Measurements from ENCODE around the gene XRCC3.

DNA sequence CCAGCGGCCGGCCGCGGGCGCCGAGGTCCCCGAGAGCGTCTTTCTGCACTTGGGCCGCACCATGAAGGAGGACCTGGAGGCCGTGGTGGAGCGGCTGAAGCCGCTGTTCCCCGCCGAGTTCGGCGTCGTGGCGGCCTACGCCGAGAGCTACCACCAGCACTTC is 4.0 kb downstream of the TNFAIP2 start:
- PRO-cap = no peak
- RAMPAGE, long total RNA = no peak

DNA sequence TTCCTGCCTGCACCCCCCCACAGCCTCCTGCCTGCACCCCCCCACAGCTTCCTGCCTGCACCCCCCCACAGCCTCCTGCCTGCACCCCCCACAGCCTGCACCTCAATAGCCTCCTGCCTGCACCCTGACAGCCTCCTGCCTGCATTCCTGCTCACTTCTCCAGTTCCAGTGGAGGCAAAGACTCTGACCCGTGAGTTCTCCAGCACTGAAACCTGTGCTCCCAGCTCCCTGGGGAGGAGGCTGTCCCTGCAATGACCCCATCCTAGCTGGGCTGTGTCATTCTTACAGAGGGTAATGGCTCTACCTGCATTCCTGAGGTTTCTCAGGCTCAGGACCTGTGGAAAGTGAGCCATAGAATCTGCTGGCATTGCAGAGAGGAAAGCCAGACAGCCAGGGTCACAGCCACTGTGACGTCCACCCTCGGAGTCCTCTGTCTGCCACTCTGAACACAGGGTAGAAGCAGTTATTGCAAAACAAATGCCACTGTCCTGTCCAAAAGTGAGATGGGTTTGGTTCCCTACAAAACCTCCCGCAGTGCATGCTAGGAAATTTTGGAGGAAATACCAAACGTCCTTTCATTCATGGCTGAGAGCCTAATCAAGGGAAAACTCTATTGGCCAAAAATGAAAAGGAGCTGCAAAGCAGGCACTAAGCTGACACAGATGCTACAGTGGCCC is 37.7 kb downstream of the TNFAIP2 start:
- PRO-cap = no peak
- RAMPAGE, long total RNA = no peak

GRCh38 chr14:103186304-103186895 is 63.1 kb downstream of the TNFAIP2 start:
- PRO-cap = no peak
- RAMPAGE, long total RNA = no peak

GRCh38 chr14:103206753-103207482 is 83.7 kb downstream of the TNFAIP2 start:
- PRO-cap = bidirectional peak, plus-strand start at chr14:103207352, minus-strand start at chr14:103207151
- RAMPAGE, long total RNA = start-site peak on the minus strand at chr14:103207151-103207218, 36 reads

DNA sequence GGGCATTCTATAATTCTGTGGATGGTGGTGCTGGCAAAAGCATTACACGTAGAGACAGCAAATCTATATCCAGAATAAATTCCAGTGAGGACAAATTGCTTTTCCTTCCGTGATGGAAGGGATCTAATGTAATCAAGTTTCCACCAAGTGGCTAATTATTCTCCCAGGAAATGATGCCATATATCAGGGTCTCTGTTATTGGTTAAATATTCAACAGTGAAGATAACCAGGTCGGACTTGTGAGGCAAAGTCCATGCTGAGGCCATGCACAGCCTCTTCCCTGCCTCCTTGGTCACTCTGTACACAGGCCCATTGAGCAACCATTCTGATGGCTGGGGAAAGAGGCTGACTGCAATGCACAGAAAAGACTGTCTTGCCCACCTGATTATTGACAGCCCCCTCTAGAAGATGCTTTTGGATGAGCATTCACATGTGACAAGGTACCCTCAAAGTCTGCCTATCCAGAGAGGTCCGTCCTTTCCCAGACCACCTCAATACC is 90.1 kb downstream of the TNFAIP2 start:
- PRO-cap = no peak
- RAMPAGE, long total RNA = no peak

- PRO-cap = no peak
- RAMPAGE, long total RNA = no peak
These were observed 78.6 kb upstream of the EIF5 start for GRCh38 chr14:103255477-103255855.

DNA sequence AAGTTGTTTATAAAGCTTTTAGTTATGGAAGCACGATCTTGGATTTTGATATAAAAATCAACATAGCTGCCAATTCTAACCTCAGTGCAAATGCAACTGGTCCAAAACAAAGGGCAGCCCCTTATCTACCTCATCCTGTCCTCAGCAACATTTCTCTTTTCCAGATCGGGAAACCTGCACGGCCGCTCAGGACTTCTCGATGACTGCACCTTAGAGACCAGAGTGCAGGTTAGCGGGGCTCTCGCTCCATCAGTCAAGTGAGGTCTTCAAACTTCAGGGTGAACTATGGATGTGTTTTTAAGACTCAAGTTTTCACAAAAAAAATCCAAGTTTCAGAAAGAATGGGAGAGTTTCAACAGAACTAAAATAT is 1.5 kb upstream of the EIF5 start:
- PRO-cap = no peak
- RAMPAGE, long total RNA = no peak

DNA sequence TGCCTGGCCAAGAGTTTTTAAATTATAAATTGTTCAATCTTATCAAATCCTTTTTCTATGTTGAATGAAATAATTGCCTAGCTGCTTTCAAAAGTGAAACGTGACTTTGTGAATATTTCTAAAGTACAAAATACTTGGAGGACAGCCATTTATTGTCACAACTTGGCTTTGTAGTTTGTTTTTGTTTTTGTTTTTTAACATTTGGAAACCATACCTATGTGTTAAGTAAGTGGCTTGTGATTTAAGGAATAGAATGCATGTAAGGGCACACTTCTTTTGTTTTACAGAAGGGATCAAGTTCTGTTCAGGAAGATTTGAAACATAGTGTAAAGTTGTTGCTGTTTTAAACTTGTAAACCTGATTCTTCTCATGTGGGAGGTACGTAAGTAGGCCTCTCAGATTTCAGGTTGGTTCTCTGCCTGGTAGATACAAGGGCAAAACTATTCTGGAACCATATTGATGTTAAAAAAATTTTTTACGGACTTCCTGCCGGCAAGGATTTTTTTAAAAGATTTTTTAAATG is 13.5 kb downstream of the MARK3 start:
- PRO-cap = no peak
- RAMPAGE, long total RNA = no peak

- PRO-cap = no peak
- RAMPAGE, long total RNA = start-site peak on the plus strand at chr14:103408635-103409123, 18 reads
These were observed 23.4 kb downstream of the MARK3 start for GRCh38 chr14:103408441-103409136.

GRCh38 chr14:103462881-103463637 is 59.6 kb downstream of the CKB start:
- PRO-cap = no peak
- RAMPAGE, long total RNA = no peak

- PRO-cap = no peak
- RAMPAGE, long total RNA = start-site peak on the plus strand at chr14:103480554-103480746, 30 reads; start-site peak on the plus strand at chr14:103481055-103481087, 25 reads
These were observed 42.1 kb downstream of the CKB start for GRCh38 chr14:103480230-103481252.

- PRO-cap = no peak
- RAMPAGE, long total RNA = start-site peak on the plus strand at chr14:103488943-103488986, 25 reads; start-site peak on the plus strand at chr14:103489244-103489283, 19 reads; start-site peak on the plus strand at chr14:103489359-103489421, 73 reads
These were observed 33.5 kb downstream of the CKB start for GRCh38 chr14:103488716-103489996.

- PRO-cap = no peak
- RAMPAGE, long total RNA = no peak
These were observed 9.5 kb downstream of the CKB start for GRCh38 chr14:103512925-103513813.

DNA sequence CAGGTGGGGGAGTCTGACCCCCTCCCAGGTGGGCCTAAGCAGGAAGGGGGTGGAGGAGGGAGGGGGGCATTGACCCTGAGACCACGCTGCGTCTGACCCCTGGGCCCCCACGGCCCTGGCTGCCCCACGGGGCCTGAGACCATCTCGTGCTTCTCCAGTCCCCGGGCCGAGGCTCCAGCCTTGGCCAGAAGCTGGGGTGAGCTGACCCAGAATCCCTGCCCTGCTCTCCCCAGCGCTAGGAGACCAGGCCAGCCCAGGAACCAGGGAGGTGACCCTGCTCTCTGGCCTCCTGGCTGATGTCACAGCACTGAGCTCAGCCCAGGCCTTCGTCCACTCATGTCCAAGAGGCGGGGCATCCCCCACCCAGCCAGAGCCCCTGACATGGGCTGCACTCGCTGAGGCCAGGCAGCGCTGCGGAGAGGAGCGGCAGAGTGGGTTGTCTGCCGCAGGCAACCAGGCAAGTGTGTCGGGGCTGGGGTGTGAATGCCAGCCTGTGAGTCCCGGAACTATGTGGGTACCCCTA is 6.2 kb downstream of the TRMT61A start:
- PRO-cap = bidirectional peak, plus-strand start at position 398 of the sequence, minus-strand start at position 301 of the sequence
- RAMPAGE, long total RNA = no peak

DNA sequence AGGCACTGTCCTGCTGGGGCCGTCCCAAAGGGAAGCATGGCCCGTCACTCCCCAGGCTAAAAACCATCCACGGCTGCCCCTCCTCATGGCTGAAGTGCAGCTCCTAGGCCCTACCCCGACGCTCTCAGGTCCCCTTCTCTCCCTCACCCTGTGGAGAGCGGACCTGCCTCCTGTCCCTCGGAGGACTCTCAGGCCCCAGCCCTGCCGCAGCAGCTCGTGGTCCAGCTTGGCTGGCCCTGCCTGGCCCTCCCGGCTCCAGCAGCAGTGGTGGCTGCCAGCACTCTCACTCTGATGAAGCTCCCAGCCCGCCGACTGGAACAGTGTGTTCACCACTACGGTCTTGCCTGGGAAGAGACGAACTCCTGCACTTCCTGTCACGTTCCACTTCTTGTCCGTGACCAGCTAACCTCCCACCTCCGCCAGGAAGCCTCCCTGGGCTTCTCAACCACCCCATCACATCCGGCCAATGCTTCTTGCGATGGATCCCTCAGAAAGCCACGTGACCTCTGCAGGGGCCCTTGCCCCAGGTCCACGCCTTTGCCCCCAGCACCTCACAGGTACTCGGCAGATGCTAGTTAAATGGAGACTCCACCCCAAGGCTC is 11.1 kb downstream of the BAG5 start:
- PRO-cap = bidirectional peak, plus-strand start at position 384 of the sequence, minus-strand start at position 327 of the sequence
- RAMPAGE, long total RNA = no peak

DNA sequence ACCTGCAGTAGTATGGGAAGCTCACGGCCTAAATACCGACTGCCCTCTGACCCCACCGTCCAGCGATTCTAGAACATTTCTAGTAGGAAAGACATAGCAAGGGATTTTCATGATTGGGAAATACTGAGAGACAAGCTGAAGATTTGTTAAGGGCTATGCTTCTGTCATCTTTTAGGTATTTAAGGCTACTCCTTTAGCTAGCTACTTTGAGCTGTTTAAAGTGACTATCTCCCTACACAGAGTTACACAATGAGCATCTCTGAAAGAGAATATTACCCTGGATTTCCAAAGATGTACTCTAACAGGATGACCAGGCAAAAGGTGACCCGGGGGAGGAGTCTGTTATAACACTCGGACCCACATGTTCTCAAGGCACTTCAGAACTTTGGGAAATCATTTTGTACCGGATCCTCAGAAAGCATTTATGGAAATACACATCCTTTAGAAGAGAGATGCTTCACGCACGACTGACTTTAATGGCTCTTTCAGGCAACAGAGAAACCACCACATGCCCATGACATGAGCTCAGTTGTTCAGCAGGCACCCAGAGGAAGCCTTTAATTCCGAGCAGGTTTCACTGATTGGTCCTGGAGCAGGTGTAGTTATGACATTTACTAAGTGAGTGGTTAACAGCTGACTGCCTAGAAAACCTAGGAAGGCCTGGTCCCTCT is 4.2 kb downstream of the BAG5 start:
- PRO-cap = unidirectional peak, plus-strand start at position 396 of the sequence; unidirectional peak, plus-strand start at position 528 of the sequence
- RAMPAGE, long total RNA = no peak

DNA sequence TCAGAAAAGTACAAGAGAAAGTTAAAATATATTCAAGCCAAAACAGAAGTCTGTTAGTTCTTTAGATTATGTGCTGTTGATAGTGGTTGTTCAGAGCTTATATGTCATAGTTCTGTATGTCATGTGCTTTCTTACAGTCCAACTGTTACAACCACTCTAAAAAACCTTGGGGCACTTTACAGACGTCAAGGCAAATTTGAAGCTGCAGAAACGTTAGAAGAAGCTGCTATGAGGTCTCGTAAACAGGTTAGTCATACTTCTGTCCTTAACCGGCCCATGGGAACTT is 38.0 kb downstream of the XRCC3 start:
- PRO-cap = no peak
- RAMPAGE, long total RNA = no peak

- PRO-cap = bidirectional peak, plus-strand start at chr14:103715796, minus-strand start at chr14:103715468
- RAMPAGE, long total RNA = start-site peak on the minus strand at chr14:103715444-103715464, 11 reads
These were observed at the start of gene XRCC3 for GRCh38 chr14:103715195-103715582. XRCC3 (minus strand) TSS chr14:103715451.

DNA sequence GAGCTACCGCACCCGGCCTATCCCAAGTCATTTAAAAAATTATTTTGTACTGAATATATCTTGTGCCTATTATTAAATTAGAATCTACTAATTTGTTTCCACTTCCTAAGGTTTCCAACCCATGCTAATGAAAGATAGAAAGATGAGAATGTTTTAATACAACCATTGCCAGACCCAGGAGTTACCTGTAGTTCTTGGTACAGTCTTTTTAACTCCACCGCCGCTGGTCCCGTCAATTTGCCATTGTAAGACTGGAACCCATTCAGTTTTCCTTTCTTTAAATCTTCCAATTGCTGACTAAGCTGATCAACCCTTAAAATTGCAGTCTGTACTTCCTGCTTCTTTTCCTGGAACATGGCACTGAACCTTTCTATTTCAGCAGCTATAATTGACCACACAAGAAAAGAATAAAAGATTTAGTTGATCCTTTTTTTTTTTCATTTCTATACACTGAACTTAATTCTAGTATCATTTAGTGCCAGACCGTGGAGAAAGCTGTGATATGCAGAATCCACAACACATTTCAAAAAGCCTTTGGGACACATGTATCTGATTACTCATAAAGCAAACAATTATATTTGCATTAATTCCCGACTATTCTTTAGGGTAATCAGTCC is 37.3 kb downstream of the ZFYVE21 start:
- PRO-cap = no peak
- RAMPAGE, long total RNA = no peak

DNA sequence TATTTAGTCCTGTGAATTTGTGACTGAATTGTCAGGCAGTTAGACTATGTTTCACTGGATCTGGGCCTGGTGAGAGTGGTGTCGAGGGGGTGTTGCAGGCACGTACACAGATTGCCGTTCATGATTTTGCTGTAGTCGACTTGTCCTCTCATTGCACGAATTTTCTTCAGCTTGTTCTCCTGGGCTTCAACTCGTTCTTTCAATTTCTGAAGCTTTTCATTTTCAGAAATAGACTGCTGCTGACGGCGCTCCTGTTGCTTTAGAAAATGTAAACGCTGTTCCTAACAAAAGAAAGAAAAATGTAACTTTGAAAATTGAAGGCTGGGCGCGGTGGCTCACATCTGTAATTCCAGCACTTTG is 38.3 kb downstream of the ZFYVE21 start:
- PRO-cap = no peak
- RAMPAGE, long total RNA = no peak